HTR-8/SVneo (cell line): ENCODE results near the genes MYPOP, NANOS2, IGFL4 and AP2S1.

DNA sequence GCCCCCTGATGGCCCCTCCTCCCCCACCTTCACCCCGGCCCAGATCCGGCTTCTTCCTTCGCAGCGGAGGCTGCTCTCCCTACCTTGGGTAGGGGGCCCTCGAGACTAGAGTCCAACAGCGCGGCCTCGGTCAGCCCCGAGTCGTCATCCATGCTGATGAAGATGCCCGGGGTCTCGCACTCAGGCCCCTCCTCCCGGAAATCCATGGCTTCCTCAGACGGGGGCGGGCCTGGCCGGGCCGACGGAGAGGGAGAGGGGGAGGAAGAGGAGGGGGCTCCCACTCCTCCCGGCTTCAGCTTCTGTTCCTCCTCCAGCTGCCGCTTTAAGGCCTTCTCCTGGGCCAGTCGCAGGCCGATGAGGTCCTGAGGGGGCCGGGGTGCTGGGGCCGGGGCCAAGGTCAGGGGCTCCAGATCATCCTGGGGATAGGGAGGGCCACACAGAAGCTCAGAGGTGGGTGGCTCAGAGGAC is 694 bp upstream of the RSPH6A start:
- RRBS, result 97% methylated on average over 18 of the region's 24 CpGs

- RRBS, result no CpG with 5 or more reads among the region's 8 CpGs
Observed at GRCh38 chr19:45848779-45849343, 14.1 kb downstream of the SYMPK start.

DNA sequence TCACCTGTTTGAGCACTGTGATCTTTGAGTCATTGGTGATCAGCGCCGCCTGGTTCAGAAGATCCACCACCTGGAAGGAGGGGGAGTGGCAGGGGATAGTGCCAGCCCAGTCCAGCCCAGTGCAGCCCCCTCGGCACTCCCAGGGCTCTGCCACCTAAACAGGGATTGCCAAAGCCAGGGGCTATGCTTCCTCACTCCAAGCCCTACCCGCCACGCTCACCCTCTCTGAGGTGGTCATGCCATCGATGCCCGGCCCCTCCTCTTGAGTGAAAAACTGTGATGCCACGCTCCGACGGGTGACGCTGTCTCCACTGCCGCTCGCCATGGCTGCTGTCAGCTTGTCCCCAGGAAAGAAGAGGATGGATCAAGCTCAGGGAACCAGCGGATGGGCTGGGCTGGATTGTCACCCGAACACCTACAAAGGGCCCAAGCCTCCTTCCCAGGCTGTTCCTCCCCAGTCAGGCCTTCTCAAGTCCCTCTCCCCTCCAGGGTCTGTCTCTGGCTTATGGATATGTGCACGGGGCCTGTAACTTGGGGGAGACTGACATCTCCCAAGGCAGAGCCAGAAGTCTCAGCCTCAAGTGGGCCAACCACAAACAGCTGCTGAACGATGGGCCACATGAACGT is 8.7 kb downstream of the SYMPK start:
- RRBS, result no CpG with 5 or more reads among the region's 18 CpGs

GRCh38 chr19:45861869-45862242 is 1.1 kb downstream of the SYMPK start:
- RRBS, result no CpG with 5 or more reads among the region's 5 CpGs

GRCh38 chr19:45902294-45903626 is at the start of gene MYPOP:
MYPOP (minus strand) TSS chr19:45902613.
- RRBS, result 5% methylated on average over 11 of the region's 96 CpGs

DNA sequence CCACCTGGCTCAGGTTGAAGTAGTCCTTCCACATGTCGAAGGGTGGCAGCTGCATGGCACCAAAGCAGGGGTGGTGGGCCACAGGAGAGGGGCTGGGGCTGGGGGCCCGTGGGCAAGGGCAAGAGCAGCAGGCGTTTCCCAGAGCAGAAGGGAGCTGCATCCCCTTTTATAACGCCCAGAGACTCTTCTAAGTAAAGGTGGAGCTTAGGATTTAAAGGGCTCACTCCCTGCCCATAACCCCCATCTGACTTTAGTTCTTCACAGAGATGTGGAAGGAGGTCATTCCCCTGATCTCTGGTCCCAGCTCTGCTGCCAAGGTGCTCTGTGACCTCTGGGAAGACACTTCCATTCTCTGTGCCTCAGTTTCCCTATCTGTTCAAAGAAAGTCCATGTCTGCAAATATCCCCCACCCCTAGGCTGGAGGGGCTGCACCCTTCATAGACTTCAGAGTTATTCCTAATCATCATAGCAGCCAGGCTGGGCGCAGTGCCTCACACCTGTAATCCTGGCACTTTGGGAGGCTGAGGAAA is at the start of gene NANOS2:
TSS of gene NANOS2 (minus strand) at position 140 of the 530 bp plus-strand sequence.
- RRBS, result no CpG with 5 or more reads among the region's 5 CpGs

GRCh38 chr19:45960546-45961209 is 13.0 kb downstream of the NOVA2 start:
- RRBS, result 17% methylated on average over 1 of the region's 20 CpGs

DNA sequence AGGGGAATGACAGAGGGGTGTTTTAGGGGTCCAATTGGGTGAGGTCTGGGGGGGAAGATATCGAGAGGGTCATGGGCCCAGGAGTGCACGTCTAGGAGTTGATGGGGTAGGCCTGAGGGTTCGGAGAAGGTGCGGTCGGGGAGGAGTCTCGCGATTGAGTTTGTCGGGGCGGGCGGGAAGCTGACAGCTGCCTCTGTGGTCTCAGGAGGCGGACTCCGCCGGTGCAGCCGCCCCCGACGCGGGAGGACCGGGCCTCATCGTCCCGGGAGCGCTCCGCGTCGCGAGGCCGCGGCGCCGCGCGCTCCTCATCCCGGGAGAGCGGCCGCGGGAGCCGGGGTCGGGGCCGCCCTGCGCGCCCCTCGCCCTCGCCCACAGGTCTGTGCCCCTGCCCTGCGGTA is 7.0 kb downstream of the PGLYRP1 start:
- RRBS, result 93% methylated on average over 20 of the region's 43 CpGs

DNA sequence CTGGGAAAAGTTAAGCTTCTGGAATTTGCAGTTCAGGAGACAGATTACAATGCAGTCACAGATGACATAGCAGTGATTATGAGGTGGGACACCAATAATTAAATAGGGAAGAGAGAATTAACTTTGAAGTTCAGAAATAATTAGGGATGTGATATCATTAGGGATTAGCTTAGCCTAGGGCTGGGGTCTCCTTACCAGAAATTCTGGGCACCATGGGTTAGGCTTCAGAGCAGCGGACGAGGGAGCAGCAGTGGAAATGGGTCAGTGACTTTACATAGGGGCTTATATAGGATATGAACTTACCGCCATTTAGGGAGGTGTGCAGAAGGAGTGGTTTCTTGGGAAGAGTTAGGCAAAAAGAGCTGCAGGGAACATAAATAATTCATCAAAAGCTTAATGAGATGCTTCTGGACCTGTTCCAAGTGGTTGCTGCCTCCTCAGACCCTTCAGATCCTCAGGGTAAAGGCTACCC is at the start of gene IGFL4:
TSS of gene IGFL4 (minus strand) at position 254 of the 472 bp plus-strand sequence.
- RRBS, result no CpG with 5 or more reads among the region's 3 CpGs

DNA sequence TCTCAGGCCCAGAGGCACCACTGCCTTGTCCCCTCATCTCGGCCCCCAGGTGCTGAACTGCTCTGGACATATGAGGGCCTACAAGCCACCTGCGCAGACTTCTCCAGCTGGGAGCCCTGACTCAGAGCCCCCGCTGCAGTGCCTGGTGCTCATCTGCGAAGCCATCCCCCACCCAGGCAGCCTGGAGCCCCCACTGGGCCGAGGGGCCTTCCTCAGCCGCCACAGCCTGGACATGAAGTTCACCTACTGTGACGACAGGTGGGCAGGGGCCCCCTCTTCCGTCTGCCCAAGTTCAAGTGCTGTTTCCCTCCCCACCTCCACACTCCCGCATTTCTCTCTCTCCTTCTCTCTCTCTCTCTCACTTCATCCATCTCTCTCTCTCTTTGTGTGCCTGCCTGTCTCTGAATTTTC is 12.3 kb downstream of the HIF3A start:
- RRBS, result no CpG with 5 or more reads among the region's 9 CpGs

GRCh38 chr19:46386876-46387314 is 26.5 kb downstream of the CCDC8 start:
- RRBS, result no CpG with 5 or more reads among the region's 16 CpGs

- RRBS, result no CpG with 5 or more reads among the region's 12 CpGs
Observed at GRCh38 chr19:46425953-46426547, 2.7 kb downstream of the PNMA8C start.

- RRBS, result no CpG with 5 or more reads among the region's 31 CpGs
Observed at GRCh38 chr19:46426548-46427155, 2.1 kb downstream of the PNMA8C start.

DNA sequence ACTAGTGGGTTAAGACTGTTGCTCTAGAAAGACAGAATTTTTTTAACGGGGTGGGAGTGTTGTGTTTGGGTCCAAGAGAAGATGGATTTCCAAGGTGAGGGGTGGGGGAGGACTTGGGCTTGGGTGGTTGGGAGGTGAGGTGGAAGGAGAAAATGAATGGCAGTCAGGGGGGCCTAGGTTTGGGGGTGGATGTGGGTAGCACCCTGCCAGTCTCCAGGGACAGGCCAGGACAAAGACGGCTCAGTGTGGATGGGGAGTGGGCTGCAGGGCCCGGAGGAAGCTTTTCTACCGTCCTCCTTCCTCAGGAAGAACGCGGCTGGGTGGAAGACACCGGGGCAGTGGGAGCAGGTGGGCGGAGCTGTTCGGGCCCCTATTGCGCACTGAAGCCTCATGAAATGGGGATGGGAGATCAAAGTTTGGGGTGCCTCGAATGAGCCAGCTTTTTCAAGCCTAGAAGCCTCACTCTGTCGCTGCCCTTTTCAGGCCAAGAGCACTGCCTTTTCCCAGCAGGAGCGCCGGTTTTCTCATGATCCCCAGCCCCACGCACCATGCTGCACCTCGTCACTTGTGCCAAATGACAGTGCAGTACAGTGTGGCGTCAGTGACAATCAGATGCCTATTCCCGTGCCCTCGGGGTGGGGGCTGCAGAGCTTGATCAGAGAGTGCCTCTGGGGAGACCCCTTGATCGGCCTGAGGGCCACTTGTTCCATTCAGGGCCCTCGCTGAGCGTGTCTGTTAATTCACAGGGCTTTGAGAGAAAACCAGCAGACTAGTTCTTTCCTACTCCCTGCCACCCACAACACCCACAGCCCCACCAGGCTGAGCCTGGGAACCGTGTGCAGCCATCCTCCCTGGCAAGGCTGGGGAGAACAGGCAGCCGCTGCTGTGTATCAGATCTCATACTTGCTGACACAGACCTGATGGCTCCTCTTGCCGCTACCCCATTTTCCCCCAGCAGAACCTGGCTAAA is 1.4 kb downstream of the CALM3 start:
- RRBS, result 15% methylated on average over 5 of the region's 25 CpGs

DNA sequence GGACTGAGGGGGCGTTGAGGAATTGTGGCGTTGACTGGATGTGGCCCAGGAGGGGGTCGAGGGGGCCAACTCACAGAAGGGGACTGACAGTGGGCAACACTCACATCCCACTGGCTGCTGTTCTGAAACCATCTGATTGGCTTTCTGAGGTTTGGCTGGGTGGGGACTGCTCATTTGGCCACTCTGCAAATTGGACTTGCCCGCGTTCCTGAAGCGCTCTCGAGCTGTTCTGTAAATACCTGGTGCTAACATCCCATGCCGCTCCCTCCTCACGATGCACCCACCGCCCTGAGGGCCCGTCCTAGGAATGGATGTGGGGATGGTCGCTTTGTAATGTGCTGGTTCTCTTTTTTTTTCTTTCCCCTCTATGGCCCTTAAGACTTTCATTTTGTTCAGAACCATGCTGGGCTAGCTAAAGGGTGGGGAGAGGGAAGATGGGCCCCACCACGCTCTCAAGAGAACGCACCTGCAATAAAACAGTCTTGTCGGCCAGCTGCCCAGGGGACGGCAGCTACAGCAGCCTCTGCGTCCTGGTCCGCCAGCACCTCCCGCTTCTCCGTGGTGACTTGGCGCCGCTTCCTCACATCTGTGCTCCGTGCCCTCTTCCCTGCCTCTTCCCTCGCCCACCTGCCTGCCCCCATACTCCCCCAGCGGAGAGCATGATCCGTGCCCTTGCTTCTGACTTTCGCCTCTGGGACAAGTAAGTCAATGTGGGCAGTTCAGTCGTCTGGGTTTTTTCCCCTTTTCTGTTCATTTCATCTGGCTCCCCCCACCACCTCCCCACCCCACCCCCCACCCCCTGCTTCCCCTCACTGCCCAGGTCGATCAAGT is 8.8 kb downstream of the CALM3 start:
- RRBS, result no CpG with 5 or more reads among the region's 29 CpGs

DNA sequence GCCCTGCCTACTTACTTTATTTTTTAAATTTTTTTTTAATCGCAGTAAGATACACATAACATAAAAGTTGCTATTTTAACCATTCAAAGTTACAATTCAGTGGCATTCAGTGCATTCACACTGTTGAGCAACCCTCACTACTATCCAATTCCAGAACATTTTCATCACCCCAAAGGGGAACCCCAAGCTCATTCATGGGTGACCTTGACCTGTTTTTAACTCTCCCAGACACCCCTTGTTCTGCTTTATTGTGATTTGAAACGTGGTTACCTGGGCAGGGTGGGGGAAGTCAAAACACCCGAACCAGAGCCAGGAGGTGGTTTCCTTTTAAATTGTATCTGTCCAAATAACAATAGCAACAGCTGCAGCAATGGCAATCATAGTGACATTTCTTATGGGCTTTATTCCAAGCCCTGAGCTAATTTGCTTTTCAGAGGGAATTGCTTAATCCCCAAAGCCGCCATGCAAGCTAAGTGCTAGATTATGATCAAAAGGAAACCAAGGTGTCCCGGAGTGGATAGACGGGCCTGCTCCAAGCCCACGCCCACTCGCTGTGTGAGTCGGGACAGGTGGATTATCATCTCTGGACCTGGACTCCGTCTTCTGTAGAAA is 6.2 kb downstream of the PTGIR start:
- RRBS, result no CpG with 5 or more reads among the region's 10 CpGs

DNA sequence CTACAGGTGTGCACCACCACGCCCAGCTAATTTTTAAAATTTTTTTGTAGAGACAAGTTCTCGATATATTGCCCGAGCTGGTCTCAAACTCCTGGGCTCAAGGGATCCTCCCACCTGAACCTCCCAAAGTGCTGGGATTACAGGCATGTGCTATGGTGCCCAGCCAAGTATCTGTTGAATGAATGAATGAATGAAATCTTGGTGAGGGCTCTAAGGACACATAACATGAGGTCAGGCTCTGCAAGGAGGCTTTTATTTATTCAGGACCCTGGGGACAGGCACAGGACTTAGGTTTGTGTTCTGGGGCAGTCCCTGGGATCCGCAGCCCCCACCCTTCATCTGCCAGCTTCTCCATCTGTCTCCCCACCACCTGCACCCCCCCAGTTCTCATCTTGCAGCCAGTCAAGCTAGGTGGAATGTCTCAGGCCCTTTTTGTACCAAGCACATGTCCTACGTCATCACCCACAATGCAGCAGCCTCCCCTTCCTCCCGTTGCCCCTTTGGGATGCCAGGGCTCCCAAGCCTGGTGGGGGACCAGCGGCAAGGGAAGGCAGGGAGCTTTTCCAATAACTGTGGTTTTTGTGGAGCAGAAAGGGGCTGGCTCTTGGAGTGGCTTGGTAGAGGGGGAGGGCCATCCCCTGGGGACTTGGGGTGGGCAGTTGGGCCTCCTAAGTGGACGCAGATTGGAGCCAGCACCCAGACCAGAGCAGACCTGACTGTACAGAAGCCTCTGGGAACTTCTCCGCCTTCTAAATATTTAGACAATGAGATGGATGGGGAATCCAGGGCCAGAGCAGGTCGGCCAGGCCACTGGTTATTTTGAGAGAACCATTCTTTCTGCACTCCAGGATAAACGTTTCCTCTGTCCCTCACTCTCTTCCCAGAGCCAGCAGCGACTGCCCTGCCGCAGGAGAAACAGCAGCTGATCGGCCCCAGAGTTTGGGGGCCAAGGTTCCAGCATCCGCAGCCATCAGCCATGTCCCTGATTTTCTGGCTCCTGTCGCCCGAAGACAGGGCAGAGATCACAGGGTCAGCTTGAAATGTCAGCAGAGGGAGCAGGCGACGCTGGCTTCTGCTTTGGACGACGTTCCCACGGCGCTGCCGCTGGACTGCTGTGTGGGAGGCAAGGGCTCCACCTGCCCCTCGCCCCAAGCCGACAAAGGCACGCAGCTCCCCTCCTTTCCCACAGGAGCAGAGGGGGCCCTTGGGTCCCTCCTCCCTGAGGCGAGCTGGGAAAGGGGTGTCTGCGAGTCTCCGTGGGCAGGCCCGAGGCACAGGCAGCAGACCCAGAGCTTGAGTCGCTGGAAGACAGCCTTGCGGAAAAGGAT is 4.2 kb downstream of the PTGIR start:
- RRBS, result no CpG with 5 or more reads among the region's 33 CpGs

DNA sequence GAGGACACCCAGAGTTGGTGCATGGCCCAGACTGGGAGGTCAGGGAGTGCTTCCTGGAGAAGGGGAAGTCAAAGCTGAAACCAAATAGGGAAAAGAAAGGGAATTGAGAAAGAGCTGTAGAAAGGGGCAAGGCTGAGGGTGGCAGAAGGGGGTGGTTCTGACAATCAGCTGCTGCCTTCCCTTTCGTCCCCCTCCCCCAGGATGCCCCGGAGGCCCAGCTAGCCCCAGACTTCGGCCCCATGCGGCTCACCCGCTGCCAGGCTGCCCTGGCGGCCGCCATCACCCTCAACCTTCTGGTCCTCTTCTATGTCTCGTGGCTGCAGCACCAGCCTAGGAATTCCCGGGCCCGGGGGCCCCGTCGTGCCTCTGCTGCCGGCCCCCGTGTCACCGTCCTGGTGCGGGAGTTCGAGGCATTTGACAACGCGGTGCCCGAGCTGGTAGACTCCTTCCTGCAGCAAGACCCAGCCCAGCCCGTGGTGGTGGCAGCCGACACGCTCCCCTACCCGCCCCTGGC is 9.0 kb upstream of the STRN4 start:
- RRBS, result 92% methylated on average over 4 of the region's 24 CpGs

DNA sequence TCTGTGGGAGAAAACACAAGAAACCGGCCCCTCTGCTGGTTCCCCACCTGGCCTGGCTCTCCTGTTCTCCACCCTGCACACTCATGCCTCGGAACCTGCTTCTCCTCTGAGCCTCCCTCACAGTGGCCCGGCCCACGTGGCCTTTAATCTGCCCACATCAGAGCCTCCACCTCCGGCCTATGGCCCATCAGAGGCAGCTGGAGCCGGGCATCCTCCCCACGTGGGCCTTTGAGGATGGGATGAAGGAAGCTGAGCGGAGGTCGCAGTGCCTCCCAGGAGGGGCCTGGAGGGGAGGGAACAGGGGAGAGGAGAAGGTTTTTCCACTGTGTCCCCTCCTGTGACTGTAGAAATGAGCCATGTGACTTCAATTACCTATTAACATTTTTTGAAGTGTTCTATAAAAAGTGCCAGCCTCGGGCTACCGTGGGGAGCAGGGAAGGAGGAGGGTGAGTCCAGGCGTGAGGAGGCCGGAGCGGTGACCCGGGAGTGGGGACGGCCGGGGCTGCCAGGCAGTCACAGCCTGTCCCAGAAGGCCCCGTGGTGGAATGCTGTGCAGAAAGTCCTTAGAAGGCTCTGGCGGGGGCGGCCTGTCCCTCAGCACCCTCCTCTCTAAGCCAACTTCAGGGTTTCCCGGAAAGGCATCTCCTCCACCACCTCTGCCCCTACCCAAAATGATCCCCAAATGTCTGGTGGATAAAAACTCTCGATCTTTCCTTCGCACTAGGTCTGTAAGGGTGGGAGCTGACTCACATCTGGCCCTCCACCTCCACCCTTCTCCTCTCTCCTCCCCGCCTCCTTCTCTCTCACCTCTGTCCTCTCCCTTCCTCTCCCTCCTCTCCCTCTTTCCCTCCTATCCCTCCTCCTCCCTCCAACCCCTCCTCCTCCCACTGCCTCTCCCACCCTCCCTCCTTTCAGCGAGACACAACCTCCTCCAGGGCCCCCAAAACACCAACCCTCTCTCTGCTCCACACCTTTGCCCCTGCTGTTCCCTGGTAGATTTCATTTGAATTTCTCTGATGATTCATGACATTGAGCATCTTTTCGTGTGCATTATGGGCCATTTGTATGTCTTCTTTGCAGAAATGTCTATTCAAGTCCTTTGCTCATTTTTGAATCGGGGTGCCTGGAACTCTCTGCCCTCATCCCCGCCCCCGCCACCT is 24.9 kb upstream of the SLC1A5 start:
- RRBS, result 78% methylated on average over 1 of the region's 29 CpGs

DNA sequence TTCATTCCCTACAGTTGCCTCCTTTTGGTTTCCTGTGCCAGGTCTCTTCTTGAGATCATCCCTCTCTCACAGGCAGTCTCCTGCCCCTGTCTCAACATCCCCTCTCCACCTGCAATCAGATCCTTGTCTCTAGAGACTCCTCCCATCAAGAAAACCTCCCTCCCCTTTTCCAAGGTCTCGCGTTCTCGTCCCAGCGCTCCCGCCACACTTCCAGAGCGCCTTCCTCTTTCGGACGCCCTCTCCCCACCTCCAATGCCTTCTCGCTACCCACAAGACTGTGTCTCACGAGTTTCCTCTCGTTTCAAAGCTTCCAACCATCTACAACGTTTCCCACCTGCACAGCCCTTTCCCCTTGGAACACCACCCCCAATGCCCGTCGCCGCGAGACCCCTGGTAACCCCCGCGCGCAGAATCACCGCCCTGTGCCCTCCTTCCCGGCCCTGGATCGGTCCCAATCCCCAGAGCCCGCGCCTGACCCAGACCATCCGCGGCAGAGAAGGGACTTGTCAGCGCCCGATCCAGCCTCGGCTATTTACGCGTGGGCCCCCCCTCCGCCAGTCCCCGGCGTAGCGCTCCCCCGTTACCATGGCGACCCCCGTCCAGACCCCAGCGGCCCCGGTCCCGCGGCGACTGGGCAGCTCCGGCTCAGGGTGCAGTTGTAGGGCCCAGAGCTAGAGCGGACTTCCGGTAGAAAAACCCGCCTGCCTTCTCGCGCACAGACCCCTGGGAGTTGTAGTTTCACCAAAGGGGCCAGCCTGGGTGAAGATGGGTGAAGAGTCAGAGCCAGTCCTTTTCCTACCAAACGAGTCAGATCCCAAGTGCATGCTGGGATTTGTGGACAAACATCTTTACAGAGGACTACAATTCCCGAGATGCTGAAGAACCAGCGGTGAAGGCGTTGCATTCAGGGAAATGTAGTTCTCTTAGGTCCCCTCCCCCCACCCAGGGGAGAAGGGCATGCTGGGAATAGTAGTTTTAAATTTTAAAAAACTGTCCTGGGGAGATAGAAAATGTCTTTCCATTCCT is at the start of gene AP2S1:
TSS of gene AP2S1 (minus strand) at position 667 of the 1,026 bp plus-strand sequence.
- RRBS, result 2% methylated on average over 17 of the region's 53 CpGs